GM12878 (cell line): ENCODE measurements around the genes C2orf76 and DBI.

DNA sequence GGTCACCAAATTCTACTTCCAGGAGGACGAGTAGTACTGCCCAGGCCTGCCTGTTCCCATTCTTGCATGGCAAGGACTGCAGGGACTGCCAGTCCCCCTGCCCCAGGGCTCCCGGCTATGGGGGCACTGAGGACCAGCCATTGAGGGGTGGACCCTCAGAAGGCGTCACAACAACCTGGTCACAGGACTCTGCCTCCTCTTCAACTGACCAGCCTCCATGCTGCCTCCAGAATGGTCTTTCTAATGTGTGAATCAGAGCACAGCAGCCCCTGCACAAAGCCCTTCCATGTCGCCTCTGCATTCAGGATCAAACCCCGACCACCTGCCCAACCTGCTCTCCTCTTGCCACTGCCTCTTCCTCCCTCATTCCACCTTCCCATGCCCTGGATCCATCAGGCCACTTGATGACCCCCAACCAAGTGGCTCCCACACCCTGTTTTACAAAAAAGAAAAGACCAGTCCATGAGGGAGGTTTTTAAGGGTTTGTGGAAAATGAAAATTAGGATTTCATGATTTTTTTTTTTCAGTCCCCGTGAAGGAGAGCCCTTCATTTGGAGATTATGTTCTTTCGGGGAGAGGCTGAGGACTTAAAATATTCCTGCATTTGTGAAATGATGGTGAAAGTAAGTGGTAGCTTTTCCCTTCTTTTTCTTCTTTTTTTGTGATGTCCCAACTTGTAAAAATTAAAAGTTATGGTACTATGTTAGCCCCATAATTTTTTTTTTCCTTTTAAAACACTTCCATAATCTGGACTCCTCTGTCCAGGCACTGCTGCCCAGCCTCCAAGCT, 5.6 kb downstream of the IL1RN start:
- RAMPAGE, long total RNA = no peak
- RRBS, 2 experiments = no CpG with 5 or more reads among the region's 7 CpGs
CAGE:
- cytosol, long polyA minus RNA = no peak
- cytosol, long polyA plus RNA = no peak
- long polyA plus RNA = no peak
- nucleolus, long total RNA = no peak
- nucleus, long polyA plus RNA = no peak
- nucleus, long total RNA = no peak

GRCh38 chr2:113158886-113159521, 14.8 kb upstream of the PSD4 start:
- RAMPAGE, long total RNA = no peak
- RRBS, 2 experiments = no CpG with 5 or more reads among the region's 4 CpGs
CAGE:
- cytosol, long polyA minus RNA = no peak
- cytosol, long polyA plus RNA = no peak
- long polyA plus RNA = no peak
- nucleolus, long total RNA = no peak
- nucleus, long polyA plus RNA = no peak
- nucleus, long total RNA = no peak

- RAMPAGE, long total RNA = no peak
- RRBS, 2 experiments = no CpG with 5 or more reads among the region's 10 CpGs
CAGE:
- cytosol, long polyA minus RNA = no peak
- cytosol, long polyA plus RNA = no peak
- long polyA plus RNA = no peak
- nucleolus, long total RNA = no peak
- nucleus, long polyA plus RNA = no peak
- nucleus, long total RNA = no peak
Measured at GRCh38 chr2:113168856-113169484, 4.8 kb upstream of the PSD4 start.

- RAMPAGE, long total RNA = no peak
- RRBS, 2 experiments = no CpG with 5 or more reads among the region's 4 CpGs
CAGE:
- cytosol, long polyA minus RNA = no peak
- cytosol, long polyA plus RNA = no peak
- long polyA plus RNA = no peak
- nucleolus, long total RNA = no peak
- nucleus, long polyA plus RNA = no peak
- nucleus, long total RNA = no peak
Measured at GRCh38 chr2:113327854-113328497, 49.3 kb upstream of the PAX8 start.

DNA sequence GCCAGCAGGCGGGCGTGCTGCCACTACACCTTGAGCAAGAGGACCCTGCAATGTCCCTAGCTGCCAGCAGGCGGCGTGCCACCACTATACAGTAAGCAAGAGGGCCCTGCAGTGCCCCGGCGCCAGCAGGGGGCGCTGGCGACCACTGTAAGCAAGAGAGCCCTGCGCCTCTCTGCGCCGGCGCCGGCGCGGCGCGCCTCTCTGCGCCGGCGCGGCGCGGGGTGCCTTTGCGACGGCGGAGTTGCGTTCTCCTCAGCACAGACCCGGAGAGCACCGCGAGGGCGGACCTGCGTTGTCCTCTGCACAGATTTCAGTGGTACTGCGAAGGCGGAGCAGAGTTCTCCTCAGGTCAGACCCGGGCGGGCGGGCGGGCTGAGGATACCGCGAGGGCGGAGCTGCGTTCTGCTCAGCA, 25.0 kb upstream of the RABL2A start:
- RAMPAGE, long total RNA = no peak
- RRBS, 2 experiments = 63 to 67% methylated on average over 11 of the region's 42 CpGs
CAGE:
- cytosol, long polyA minus RNA = no peak
- cytosol, long polyA plus RNA = no peak
- long polyA plus RNA = no peak
- nucleolus, long total RNA = no peak
- nucleus, long polyA plus RNA = no peak
- nucleus, long total RNA = no peak

- RAMPAGE, long total RNA = start-site peak on the minus strand at chr2:113890893-113890997, 31 and 55 reads in 2 replicates
- RRBS, 2 experiments = 1 to 2% methylated on average over 8 to 10 of the region's 58 CpGs
CAGE:
- cytosol, long polyA minus RNA = no peak
- cytosol, long polyA plus RNA = no peak
- long polyA plus RNA = no peak
- nucleolus, long total RNA = no peak
- nucleus, long polyA plus RNA = start-site peak on the minus strand at chr2:113890925-113891003, 145 and 138 reads in 2 replicates
- nucleus, long total RNA = no peak
Measured at GRCh38 chr2:113890278-113891358, 729 bp downstream of the ACTR3 start.

DNA sequence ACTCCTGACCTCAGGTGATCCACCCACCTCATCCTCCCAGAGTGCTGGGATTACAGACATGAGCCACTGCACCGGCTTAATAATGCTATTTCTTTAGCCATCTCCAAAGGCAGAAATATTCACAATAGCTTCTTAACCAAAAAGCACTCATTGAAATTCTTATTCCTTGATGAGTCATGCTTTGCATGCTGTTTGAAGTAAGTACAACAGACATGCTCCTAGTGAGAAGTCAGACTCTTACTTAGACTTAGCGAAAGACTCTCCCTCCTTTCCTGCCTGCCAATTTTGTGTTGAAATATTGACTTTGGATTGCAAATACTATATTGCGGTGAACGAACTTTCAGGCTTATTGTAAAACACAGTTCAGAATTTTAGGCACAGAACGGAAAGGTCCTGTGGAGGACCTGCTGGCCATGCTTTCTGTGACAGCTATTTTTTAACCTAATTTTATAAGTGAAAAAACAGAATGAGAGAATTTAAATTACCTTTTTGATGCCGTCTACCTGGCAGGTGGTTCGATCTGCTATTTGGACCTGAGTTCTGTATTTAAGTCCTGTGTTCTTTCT, 4.5 kb downstream of the ACTR3 start:
- RAMPAGE, long total RNA = no peak
- RRBS, 2 experiments = no CpG with 5 or more reads among the region's 7 CpGs
CAGE:
- cytosol, long polyA minus RNA = no peak
- cytosol, long polyA plus RNA = no peak
- long polyA plus RNA = no peak
- nucleolus, long total RNA = no peak
- nucleus, long polyA plus RNA = no peak
- nucleus, long total RNA = no peak

- RAMPAGE, long total RNA = no peak
- RRBS, 2 experiments = 12 to 86% methylated on average over 2 of the region's 9 CpGs
CAGE:
- cytosol, long polyA minus RNA = no peak
- cytosol, long polyA plus RNA = no peak
- long polyA plus RNA = no peak
- nucleolus, long total RNA = no peak
- nucleus, long polyA plus RNA = no peak
- nucleus, long total RNA = no peak
Measured at GRCh38 chr2:115161044-115161202, 718.5 kb downstream of the DPP10 start.

DNA sequence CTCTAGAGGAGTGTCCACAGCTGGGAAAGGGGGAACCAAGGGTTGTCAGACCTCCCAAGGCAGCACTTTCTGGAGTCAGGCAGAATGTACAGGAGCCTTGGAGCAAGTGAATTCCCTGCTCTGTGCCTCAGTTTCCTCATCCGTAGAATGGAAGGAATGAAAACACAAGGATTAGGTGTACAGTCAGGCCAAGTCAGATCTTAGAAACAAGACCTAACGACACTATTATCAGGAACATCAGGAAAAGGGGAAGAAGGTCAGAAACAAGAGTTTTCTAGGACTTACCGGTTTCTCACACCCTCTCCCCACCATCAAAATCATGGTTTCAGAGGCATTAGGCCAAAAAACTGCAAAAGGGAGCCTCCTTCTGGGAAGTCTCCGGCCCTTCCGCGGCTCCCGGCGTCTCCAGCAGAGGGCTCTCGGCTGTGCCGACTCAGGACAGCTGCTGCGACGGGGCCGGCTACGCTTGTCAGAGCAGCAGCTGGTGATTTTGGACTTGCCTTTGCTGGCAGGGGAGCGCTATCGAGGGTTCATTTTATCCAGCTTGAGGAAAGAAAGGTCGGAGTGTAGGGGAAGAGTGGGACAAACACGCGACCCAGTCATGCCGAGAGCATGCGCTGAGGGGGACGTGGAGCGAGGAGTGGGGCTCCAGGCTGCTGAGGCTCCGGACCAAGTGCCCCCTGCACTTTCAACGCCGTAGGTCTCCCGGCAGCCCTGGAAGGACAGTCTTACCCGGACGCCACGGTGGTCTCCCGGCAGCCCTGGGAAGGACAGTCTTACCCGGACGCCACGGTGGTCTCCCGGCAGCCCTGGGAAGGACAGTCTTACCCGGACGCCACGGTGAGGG, 21.4 kb downstream of the DDX18 start:
- RAMPAGE, long total RNA = no peak
- RRBS, 2 experiments = 20 to 21% methylated on average over 12 to 15 of the region's 38 CpGs
CAGE:
- cytosol, long polyA minus RNA = no peak
- cytosol, long polyA plus RNA = no peak
- long polyA plus RNA = no peak
- nucleolus, long total RNA = no peak
- nucleus, long polyA plus RNA = no peak
- nucleus, long total RNA = no peak

GRCh38 chr2:117980608-117981418, 33.1 kb downstream of the CCDC93 start:
- RAMPAGE, long total RNA = no peak
- RRBS, 2 experiments = no CpG with 5 or more reads among the region's 4 CpGs
CAGE:
- cytosol, long polyA minus RNA = no peak
- cytosol, long polyA plus RNA = no peak
- long polyA plus RNA = no peak
- nucleolus, long total RNA = no peak
- nucleus, long polyA plus RNA = no peak
- nucleus, long total RNA = no peak

DNA sequence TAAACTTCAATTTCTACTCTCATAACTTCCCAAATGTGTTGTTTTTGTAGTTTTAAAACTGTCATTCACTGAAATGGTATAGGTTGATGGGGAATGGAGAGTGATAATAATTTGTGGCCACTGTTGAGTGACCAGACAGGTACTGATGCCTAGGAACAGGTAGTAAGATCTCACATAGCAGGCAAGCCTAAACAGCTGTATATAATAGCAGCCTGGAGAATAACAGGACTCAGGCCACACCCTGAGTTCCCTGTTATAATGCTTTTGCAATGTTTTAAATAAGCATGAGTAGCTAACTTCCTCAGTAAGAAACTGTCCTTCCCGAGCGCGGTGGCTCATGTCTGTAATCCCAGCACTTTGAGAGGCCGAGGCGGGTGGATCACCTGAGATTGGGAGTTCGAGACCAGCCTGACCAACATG, 1.8 kb upstream of the CCDC93 start:
- RAMPAGE, long total RNA = no peak
- RRBS, 2 experiments = no CpG with 5 or more reads among the region's 6 CpGs
CAGE:
- cytosol, long polyA minus RNA = no peak
- cytosol, long polyA plus RNA = no peak
- long polyA plus RNA = no peak
- nucleolus, long total RNA = no peak
- nucleus, long polyA plus RNA = no peak
- nucleus, long total RNA = no peak

- RAMPAGE, long total RNA = no peak
- RRBS, 2 experiments = no CpG with 5 or more reads among the region's 5 CpGs
CAGE:
- cytosol, long polyA minus RNA = no peak
- cytosol, long polyA plus RNA = no peak
- long polyA plus RNA = no peak
- nucleolus, long total RNA = no peak
- nucleus, long polyA plus RNA = no peak
- nucleus, long total RNA = no peak
Measured at GRCh38 chr2:118016546-118017400, 2.9 kb upstream of the CCDC93 start.

DNA sequence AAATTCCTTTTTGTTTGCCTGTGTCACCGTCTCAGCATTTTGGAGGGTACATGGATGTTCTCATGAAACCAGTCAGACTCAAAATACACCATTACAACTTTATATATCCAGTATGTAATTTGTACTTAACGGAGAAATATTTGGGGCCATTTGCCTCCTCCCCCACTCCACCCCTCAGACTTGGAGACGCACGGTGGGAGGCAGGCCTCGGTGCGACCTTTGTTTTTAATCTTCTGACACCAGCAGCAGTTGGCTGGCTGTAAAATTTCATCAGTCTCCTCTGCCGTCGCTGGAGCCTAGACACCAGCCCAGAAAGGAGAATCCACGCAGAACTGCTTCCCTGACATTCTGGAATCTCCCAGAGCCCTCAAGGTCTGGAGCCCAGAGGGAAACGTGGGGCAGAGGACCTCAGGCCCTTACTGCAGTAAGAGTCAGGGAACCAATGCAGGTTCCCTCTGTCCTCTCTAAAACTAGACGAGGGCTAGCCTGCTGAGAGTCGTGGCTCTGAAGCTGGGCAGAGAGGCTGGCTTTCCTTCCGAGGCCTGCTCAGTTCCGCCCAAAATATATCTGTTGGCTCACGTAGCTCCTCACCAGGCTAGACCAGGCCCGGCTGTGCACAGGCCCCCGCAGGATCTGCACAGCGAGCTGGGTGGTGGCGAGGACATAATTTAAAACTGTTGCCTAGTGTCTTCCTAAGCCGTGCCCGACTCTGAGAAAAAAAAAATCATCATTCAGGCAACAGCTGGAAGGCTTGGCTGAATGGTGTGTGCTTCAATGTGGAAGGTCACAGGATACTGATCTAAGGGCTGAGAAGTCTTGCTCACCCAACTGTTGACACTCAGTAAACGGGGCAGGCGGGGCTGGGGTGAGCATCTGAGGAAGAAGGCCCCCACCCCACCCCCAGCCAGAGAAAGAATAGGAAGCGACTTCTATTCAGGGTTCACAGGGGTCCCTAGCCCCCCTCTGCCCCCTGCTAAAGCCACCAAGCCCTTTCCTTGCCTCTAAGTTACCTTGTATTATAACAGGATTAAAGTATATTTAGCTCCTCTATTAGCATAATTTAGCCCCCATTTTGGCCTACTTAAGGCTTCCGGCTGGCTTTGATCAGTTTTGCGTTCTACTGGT, 40.4 kb downstream of the EN1 start:
- RAMPAGE, long total RNA = no peak
- RRBS, 2 experiments = no CpG with 5 or more reads among the region's 26 CpGs
CAGE:
- cytosol, long polyA minus RNA = no peak
- cytosol, long polyA plus RNA = no peak
- long polyA plus RNA = no peak
- nucleolus, long total RNA = no peak
- nucleus, long polyA plus RNA = no peak
- nucleus, long total RNA = no peak

- RAMPAGE, long total RNA = no peak
- RRBS, 2 experiments = no CpG with 5 or more reads among the region's 8 CpGs
CAGE:
- cytosol, long polyA minus RNA = no peak
- cytosol, long polyA plus RNA = no peak
- long polyA plus RNA = no peak
- nucleolus, long total RNA = no peak
- nucleus, long polyA plus RNA = no peak
- nucleus, long total RNA = no peak
Measured at GRCh38 chr2:118954264-118955352, 12.6 kb downstream of the MARCO start.

GRCh38 chr2:119366684-119366906, at the start of gene C2orf76:
C2orf76 (minus strand) TSS chr2:119366834.
- RAMPAGE, long total RNA = start-site peak on the minus strand at chr2:119366771-119366850, 262 and 255 reads in 2 replicates
- RRBS, 2 experiments = under 1 to 1% methylated on average over 8 to 9 of the region's 23 CpGs
CAGE:
- cytosol, long polyA minus RNA = start-site peak on the minus strand at chr2:119366742-119366750, 20 reads; start-site peak on the minus strand at chr2:119366809-119366826, 39 reads
- cytosol, long polyA plus RNA = start-site peak on the minus strand at chr2:119366744-119366842, 871 and 851 reads in 2 replicates
- long polyA plus RNA = start-site peak on the minus strand at chr2:119366737-119366842, 478 and 771 reads in 2 replicates
- nucleolus, long total RNA = no peak
- nucleus, long polyA plus RNA = no peak
- nucleus, long total RNA = start-site peak on the minus strand at chr2:119366809-119366819, 54 reads

- RAMPAGE, long total RNA = start-site peak on the plus strand at chr2:119366930-119367029, 7,454 and 9,096 reads in 2 replicates; start-site peak on the minus strand at chr2:119367121-119367182, 36 and 52 reads in 2 replicates
- RRBS, 2 experiments = under 1% methylated on average over 14 to 20 of the region's 69 CpGs
CAGE:
- cytosol, long polyA minus RNA = start-site peak on the plus strand at chr2:119366976-119366984, 255 reads; start-site peak on the minus strand at chr2:119367144-119367154, 30 reads; start-site peak on the plus strand at chr2:119367272-119367289, 70 reads
- cytosol, long polyA plus RNA = start-site peak on the plus strand at chr2:119366931-119367029, 4,358 and 4,306 reads in 2 replicates; start-site peak on the minus strand at chr2:119367142-119367178, 135 and 124 reads in 2 replicates; start-site peak on the plus strand at chr2:119367265-119367350, 400 and 242 reads in 2 replicates
- long polyA plus RNA = start-site peak on the plus strand at chr2:119366931-119367038, 3,711 and 3,915 reads in 2 replicates; start-site peak on the minus strand at chr2:119367140-119367164, 60 and 75 reads in 2 replicates; start-site peak on the plus strand at chr2:119367263-119367327, 199 and 263 reads in 2 replicates
- nucleolus, long total RNA = start-site peak on the plus strand at chr2:119366966-119367029, 583 reads; start-site peak on the plus strand at chr2:119367265-119367291, 34 reads
- nucleus, long polyA plus RNA = start-site peak on the plus strand at chr2:119366932-119367038, 2,998 and 2,717 reads in 2 replicates
- nucleus, long total RNA = start-site peak on the plus strand at chr2:119366977-119367010, 26 reads
Measured at GRCh38 chr2:119366907-119367982, at the start of gene DBI. DBI (plus strand) TSS chr2:119366977.

GRCh38 chr2:119433839-119434547, 2.3 kb downstream of the TMEM37 start:
- RAMPAGE, long total RNA = no peak
- RRBS, 2 experiments = no CpG with 5 or more reads among the region's 9 CpGs
CAGE:
- cytosol, long polyA minus RNA = no peak
- cytosol, long polyA plus RNA = no peak
- long polyA plus RNA = no peak
- nucleolus, long total RNA = no peak
- nucleus, long polyA plus RNA = no peak
- nucleus, long total RNA = no peak

DNA sequence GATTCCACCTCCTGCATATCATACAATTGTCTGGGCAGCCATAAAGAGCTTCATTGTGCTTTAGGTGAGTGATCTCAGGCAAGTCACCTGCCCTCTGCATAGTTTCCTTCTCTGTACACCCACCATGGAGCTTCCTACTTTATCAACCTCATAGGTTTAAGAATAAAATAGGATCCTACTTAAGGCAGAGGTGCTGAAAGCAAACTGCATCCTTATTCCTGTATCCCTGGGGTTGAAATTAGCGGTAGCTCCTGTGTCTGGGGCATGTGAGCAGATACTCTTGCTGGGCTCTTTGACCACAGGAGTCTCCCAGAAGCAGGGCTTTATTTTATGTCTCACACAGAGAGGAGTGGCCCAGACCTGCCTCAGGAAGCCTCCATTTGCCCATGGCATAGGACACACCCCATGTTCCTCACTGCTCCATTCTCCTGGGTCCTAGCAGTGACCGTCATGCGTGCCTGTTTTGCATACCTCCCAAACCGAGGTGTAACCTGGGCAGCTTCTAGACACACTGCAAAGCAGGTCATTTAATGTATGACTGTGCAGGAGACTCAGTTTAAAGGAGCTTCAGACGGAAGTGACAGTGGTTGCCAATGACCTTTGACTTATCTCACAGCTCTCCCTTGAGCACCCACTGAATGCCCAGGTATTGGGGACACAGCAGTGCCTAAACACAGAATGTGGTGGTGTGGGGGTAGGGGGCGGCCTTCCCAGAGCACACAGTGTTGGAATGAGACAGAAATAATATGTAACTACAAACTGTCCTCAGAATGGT, 3.5 kb downstream of the TMEM37 start:
- RAMPAGE, long total RNA = no peak
- RRBS, 2 experiments = no CpG with 5 or more reads among the region's 6 CpGs
CAGE:
- cytosol, long polyA minus RNA = no peak
- cytosol, long polyA plus RNA = no peak
- long polyA plus RNA = no peak
- nucleolus, long total RNA = no peak
- nucleus, long polyA plus RNA = no peak
- nucleus, long total RNA = no peak

DNA sequence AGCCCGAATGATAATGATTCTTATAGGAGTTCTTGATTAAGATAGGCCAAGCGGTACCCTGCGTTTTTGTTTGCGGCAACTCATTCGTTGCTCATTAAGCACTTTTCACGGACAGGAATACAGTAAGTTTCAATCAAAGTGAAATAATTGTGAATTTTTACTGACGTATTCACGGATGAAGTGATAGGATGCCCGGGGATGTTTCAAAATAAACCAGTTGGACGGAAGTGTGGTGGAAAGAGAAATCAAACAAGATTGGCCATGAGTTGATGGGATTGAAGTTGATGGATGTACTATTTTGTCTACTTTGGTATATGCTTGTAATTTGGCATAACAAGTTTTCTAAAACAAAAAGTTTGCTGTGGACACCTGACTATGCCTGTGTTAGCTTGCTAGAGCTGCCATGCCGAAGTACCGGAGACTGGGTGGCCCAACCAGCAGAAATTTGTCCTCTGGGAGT, 525 bp downstream of the TMEM177 start:
- RAMPAGE, long total RNA = no peak
- RRBS, 2 experiments = no CpG with 5 or more reads among the region's 12 CpGs
CAGE:
- cytosol, long polyA minus RNA = no peak
- cytosol, long polyA plus RNA = no peak
- long polyA plus RNA = no peak
- nucleolus, long total RNA = no peak
- nucleus, long polyA plus RNA = no peak
- nucleus, long total RNA = no peak

GRCh38 chr2:119699981-119700529, 21.1 kb downstream of the TMEM177 start:
- RAMPAGE, long total RNA = no peak
- RRBS, 2 experiments = no CpG with 5 or more reads among the region's 9 CpGs
CAGE:
- cytosol, long polyA minus RNA = no peak
- cytosol, long polyA plus RNA = no peak
- long polyA plus RNA = no peak
- nucleolus, long total RNA = no peak
- nucleus, long polyA plus RNA = no peak
- nucleus, long total RNA = no peak